Brain (tissue), 1 donor: ENCODE results near the genes RPS27L and USP3.

- RRBS: no CpG with 5 or more reads among the region's 9 CpGs
These were observed 284.6 kb downstream of the TLN2 start for GRCh38 chr15:62674948-62675437.

DNA sequence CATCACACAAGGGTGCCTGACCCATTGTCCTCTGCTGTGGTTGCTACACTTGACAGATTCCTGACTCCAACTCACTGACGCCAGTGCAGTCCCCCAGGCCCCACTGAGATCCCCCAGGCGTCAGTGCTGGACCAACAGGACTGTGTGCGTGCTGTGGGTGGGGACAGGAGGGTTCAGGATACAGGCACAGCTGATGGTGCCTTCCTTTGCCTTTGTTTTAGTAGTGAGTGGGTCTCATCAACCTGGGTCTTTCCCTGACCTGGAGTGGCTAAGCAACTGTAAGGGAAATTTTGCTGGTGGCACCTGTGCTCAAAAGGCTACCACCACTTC, 135.8 kb upstream of the TPM1 start:
- RRBS: no CpG with 5 or more reads among the region's 3 CpGs

- RRBS: no CpG with 5 or more reads among the region's 3 CpGs
These were observed 103.8 kb upstream of the TPM1 start for GRCh38 chr15:62938717-62939117.

GRCh38 chr15:63047082-63047848, 4.7 kb downstream of the TPM1 start:
- RRBS: no CpG with 5 or more reads among the region's 7 CpGs

GRCh38 chr15:63075411-63075774, 32.8 kb downstream of the TPM1 start:
- RRBS: no CpG with 5 or more reads among the region's 10 CpGs

DNA sequence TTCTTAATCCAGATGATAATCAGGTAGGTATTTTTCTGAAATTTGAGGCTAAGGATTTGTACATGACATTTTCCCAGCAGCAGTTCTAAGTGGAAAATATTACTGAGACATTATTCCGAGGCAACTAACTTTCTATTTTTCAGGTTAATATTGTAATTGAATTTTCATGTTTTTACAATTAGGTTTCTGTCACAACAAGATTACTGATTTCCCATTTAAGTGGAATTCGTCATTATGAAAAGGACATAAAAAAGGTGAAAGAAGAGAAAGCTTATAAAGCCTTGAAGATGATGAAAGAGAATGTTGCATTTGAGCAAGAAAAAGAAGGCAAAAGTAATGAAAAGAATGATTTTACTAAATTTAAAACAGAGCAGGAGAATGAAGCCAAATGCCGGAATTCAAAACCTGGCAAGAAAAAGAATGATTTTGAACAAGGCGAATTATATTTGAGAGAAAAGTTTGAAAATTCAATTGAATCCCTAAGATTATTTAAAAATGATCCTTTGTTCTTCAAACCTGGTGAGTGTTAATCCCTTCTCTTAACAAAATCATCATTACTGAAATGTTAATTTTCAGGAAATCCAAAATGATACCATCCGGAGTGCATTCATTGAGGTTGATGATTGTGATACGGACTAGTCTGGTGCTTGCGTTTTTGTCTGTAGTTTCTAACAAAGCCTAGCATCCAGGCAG, 5.7 kb downstream of the LACTB start:
- RRBS: no CpG with 5 or more reads among the region's 7 CpGs

DNA sequence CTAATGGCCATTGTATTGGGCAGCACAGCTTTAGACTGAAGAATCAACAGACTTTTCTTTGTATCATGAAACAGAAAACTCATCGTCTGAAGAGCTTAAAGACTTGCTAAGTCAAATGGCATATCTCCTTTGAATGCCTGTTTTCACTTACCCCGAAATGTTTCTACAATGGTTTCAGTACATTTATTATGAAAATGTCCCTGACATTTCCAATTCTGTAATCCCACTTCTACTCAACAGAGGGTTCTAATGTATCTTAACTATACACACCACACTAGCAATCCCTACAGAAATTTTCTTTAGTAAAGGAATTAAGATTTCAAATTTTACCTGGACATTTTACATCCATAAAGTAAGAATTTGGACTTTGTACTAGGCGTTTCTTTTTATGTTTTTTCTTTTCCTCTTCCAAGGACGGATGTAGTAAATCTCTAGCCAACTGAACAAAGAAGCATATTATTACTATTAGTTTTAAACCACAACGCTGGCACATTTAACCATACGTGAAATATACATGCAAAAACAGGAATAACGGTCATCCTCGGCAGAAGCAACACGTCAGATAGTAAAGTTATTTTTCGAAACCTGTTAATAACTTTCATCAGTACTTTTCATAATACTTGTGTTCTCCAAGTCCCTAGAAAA, 1.1 kb downstream of the RPS27L start:
- RRBS: no CpG with 5 or more reads among the region's 10 CpGs

- RRBS: 2% methylated on average over 22 of the region's 55 CpGs
These were observed at the start of gene RPS27L for GRCh38 chr15:63156728-63157627. TSS of gene RPS27L (minus strand) at chr15:63157477.

DNA sequence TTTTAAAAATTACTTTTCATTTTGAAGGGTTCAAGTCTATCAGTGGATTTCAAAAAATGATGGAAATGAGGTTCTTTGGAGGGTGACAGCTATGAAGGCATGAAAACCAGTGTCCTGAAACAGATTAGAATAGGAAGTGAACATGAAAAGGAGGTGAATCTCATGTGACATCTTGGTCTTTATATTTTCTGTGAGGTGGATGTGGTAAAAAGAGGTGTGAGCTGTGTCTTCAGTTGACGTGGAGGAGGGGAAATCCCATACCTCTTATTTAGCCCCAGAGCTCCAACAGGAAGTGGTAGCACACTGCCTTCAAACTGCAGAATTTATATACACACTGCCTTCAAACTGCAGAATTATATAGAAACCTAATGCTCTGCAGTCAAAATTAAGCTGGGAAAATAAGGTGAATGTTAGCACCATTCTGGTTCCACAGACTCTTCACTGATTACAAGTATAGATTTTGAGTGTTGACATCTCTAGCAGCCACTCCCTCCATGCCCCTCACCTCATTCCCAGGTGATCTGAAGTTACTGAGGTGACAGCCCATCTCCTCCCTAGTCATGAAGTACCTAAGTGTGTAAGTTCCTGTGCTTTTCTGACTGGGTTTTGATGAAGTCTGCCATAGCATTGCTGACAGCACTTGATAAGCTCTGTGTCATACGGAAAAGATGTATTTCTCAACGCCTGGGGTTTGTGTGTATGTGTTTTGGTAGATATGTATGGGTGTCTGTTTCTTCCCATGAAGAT, 2.6 kb downstream of the RAB8B start:
- RRBS: no CpG with 5 or more reads among the region's 3 CpGs

DNA sequence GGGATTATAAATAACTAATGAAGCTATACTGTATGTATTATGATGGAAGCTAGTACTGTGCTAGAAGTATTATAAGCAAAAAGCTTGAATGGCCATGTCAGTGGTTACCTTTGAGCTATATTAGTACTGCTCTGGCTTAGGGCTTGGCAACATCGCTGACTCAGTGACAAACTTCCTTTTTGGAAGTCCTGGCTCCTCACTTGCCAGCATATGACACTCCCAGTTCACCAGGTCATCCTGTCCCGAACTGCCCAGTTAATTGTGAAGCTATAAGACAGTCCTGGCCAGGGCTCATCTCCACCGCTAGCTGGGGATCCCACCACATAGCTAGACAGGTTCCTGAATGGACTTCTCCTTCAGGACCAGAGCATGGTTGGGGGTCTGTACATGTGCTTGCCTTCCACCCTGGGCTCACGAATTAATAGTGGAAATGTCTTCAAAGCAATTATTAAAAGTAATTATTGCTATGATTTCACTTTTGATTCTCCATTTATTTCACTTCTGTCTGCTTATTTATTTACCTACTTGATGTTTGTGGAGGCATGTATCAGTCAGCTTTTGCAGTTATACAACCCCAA, 32.0 kb downstream of the RAB8B start:
- RRBS: no CpG with 5 or more reads among the region's 4 CpGs

- RRBS: no CpG with 5 or more reads among the region's 11 CpGs
These were observed 26.3 kb downstream of the CA12 start for GRCh38 chr15:63355410-63355696.

- RRBS: no CpG with 5 or more reads among the region's 5 CpGs
These were observed 10.9 kb upstream of the CA12 start for GRCh38 chr15:63392669-63392897.

DNA sequence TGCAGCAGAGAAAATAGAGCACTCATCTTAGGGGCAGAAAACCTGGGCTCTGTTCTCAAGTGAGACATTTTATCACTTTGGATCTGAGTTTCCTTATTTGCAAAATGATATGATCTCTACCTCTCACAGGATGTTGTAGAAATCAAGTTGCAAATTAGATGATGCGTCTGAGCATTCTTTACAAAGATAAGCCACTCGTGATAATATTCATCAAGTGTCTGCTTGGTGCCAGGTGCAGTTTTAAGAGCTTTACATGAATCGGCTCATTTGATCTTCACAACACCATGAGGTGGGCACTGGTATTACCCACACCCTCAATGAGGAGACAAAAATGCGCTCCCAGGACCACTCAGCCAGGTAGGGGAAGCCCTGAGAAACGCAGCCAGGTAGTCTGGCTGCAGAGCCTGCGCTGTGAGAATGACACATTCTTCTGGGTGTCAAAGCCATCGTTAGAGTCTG, 59.1 kb upstream of the CA12 start:
- RRBS: no CpG with 5 or more reads among the region's 7 CpGs

DNA sequence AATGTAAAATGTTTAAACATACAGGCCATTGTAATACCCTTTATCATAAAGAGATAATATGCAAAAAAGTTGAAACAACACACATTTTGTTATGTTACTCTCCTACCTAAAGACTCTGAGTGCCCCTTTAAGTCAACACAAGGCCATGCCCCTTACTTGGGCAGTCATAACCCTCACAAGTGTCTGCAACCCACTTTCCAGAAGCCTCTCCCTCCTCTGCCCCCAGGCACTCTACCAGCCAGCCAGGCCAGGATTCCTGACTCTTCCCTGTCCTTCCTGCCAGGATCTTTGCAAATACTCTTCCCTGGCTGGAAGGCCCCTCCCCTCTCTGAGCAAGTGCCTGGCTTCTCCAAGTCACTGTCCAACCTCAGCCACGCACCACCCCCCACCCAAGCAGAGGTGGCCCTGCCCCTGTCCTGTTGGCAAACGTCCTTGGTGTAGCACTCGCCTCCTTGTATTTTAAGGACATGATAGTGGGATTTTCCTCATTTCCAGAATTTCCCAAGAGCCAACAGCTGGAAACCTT, 54.7 kb upstream of the USP3 start:
- RRBS: no CpG with 5 or more reads among the region's 3 CpGs

- RRBS: no CpG with 5 or more reads among the region's 6 CpGs
These were observed 24.7 kb upstream of the USP3 start for GRCh38 chr15:63479576-63480158.

- RRBS: no CpG with 5 or more reads among the region's 7 CpGs
These were observed 13.5 kb upstream of the USP3 start for GRCh38 chr15:63490617-63491531.

GRCh38 chr15:63501225-63501848, 3.1 kb upstream of the USP3 start:
- RRBS: no CpG with 5 or more reads among the region's 21 CpGs

GRCh38 chr15:63503663-63504432, 545 bp upstream of the USP3 start:
- RRBS: 1% methylated on average over 17 of the region's 52 CpGs

- RRBS: 2% methylated on average over 27 of the region's 60 CpGs
These were observed at the start of gene USP3 for GRCh38 chr15:63504433-63504931. TSS of gene USP3 (plus strand) at chr15:63504593.